Subcutaneous preadipocyte (primary cell): Measurements from ENCODE around the genes ALDH8A1, PDE7B and IL20RA.

GRCh38 chr6:134930478-134931005 lies 19.4 kb downstream of the ALDH8A1 start:
- CAGE, long polyA plus RNA = no peak

- CAGE, long polyA plus RNA = no peak
Measured at GRCh38 chr6:134949966-134950540, at the start of gene ALDH8A1. ALDH8A1 (minus strand) TSS chr6:134950101.

- CAGE, long polyA plus RNA = no peak
Measured at GRCh38 chr6:135122440-135122876, 58.6 kb upstream of the MYB start.

DNA sequence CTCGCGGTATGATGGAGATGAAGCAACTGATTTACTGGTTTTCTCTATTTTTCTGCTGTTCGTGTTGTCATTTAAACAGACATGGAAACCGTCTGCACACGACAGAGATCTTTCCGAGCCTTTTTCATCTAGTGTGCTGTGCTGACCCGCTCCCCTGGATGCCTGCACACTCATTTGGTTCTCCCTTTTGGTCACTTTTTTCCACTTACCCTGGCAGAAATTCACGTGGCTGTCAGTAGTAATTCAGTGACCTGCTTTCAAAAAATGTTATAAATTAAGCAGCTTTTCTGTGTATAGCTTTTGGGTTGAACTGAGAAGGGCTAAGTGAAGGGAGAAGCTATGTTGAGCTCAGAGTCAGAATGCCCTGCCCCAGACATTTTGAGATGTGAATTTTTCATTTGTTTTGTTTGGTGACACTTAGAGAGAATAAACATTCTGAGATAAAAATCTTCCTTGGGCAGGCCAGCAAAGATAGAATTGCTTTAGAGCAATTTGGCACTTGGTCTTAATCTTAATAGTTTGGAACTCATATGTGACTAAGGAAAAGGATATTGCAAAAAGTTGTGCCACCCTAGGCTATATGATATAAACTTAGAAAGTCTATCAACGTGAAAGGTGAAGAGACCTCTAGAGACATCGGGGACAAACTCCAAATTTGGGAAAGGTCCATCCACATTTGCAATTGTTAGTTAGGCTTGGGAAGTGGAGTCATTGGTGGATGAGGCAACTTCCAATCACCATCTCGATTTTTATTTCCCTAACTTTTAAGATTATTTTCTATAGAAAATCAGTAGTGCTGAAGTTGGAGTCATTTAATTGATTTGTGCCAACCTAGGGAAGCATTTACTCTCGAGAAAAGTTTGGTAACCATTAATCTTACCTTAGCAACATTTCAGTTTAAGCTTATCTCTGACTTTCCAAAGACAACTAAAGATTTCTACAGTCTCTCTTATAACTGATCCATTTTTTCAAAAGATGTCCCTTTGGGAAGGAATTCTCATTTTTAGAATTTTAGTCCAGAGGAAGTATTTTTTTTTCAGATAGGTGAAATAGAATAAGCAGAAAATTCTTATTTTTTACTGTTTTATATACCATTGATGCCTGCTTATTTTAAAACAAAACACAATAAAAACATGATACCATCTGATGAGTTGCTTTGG lies 30.3 kb downstream of the MYB start:
- CAGE, long polyA plus RNA = no peak

DNA sequence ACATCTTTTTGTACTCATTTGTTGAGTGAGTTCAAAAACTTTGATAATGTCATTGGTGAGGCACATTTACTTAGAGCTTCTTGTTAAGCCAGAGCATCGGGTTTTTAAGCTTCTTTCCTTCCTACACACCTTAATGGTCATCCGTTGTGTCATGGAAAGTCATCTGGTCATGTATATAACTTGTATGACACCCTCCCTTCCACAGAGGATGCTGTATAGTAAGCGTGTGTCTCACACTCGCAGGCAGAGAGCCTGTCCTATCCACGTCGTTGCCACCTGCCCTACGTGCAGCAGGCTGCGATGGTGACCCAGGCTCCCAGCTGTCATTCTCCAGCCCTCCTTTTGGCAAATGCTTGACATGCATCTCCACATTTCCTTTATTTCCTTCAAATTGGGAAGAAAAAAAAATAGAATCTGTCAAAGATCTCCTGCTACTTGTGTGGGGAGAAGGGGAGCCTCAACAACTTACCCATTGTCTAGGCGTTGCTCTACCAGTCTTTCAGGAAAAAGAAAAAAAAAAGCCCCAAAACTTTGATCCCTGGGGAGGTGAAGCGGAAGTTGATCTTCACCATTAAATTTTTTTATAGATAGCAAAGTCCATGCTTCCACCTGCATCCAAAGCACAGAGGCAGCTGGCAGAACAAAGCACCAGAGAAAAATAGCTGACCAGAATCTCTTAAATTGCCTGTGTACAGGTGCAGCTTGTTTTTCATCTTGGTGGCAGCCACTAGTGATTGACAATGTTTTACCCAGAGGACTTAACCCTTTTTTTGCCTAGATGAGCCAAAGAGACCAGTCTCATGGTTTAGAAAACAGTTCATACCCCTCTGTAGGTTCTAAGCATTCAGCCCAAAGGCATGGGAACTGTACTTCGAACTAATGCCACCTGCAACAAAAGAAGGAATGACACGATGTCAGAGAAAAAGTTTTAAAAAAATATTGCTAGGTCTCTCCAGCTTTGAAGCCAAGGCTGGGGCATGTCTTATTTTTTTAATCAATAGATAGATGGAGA lies 85.8 kb downstream of the MYB start:
- CAGE, long polyA plus RNA = no peak

DNA sequence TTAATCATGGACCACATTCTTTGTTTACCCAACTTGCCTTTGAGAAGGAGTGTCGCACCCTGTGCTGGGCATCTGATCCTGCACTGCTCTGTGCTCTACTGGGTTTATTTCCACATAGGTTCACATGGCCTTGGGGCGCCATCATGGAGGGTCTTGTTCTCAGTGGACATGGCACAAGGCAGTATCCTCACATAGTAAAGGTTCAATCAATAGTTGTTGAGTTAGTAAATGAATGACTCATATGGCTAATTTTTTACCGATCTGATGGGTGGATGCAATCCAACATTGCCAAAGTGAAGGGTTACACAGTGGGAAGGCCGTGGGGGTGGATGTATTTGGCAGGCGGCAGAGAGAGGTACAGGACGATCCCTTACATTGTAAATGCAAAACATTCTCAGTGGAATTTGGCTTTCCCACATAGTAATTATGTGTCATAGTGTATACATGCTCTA lies 21.1 kb upstream of the PDE7B start:
- CAGE, long polyA plus RNA = no peak

DNA sequence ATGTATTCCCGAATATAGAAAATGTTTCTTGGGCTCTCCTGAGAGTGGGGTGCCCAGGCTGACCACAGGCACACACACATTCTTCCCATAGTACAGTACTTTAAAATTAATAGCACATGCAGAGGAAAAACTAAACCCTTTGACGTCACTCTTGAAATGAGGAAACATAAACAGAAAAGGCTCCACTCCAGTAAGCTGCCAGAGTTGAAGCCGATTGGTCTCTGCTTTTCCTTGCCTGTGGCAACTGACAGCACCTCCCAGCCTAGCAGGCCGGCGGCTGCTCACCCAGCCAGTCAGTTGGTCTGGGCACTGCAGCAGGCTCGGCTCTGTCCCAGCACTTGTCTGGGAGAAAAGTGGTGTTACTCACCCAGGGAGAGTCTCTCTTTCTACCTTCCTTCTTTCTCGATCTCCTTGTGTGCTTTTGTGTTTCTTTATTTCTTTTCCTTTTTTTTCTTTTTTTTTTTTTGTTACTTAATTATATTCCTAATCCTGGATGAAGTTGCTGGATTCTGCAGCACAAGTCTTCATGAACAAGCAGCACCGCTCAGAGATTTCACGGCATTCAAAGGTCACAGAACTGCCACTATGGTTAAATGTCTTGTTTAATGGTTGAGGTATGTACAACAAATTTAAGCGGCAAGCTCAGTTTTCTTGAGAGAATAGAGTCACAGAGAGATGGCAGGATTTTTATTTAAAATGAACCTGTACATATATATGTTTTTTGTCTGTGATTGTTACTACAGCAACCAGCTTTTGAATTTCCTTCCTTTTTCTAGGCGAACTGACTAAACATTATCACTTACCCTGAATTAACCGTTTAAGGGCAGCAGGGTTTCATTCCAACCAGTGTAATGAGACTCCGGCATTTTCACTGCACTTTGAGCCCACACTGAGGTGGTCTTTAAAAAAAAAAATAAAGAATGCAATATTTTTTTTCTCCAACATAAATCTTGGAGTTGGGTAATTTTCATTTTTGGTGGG lies at the start of gene PDE7B:
PDE7B (plus strand) TSS at position 296 of the 981 bp plus-strand sequence.
- CAGE, long polyA plus RNA = no peak

DNA sequence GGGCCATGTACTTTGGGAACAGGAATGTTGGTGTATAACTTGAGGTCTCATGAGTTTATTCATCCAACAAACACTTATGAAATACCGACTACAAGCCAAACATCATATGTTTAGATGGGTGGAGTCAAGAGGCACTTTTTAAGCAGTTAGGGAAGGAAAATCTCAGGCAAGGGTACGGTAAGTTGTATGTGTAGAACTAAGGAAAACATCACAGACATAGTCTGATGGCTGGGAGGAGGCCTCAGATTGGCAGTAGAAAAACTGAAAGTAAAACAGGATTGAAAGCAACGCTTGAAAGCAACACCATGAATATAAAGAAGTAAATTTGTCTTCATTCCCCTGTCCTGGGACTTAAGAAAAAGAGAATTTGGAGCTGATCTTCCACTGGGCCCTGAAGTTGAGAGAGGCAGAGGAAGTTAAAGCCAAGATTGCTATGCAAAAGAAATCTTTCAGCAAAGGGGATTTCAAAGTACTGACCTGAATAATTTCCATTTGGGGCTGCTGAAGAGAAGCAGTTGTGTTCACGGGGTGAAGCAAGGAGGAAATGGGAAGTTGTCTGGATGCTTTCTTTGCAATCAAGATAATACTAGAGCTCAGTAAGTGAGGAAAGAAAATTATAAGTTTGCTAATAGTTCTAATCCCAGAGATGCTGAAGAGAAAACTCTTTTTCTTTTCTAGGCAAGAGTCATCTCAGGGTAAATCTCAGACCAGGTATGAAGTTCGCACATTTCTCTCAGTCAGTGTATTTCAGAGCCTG lies 29.0 kb downstream of the PDE7B start:
- CAGE, long polyA plus RNA = no peak

DNA sequence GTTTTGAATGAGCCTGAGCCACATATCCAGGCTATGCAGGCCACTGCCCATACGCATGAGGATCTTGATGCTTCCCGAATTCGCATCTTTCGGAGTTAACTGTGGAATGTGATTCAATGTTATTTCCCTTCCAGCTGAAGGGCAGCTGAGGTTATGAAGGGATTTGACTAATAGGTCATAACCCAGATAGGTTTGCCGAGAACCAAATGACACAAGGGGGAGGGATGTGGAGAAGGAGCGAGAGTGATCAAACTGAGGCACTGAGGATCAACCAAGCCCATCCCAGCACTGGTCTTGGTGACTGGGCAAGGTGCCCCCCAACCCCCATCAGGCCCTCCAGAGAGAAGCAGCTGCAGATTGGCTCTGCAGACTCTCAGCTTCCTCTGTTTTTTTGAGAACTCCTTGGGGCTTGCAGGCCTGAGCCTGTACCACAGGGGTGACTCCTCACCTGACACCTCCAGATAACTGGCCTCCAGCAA lies 185.8 kb downstream of the PDE7B start:
- CAGE, long polyA plus RNA = no peak

DNA sequence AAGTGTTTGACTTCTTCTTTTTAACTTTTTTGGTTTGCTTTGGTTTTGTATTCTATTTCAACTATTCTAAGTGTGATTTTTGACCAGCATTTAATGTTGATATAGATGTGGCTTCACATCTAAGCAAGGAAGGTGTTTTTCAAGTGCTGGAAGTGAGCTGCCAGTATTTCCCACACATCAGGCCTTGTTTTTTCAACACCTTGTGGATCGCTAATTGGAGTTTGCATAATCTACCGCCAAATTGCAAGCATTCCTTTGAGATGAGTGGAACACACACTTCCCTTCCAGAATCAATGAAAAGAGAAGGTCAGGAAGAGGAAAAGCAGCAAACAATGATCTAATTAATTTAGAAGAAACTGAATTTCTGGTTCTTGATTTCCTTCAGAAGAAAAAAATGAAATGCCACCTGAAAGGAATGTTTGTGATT lies 182.5 kb downstream of the MTFR2 start:
- CAGE, long polyA plus RNA = no peak

GRCh38 chr6:136069012-136069729 lies 180.9 kb downstream of the MTFR2 start:
- CAGE, long polyA plus RNA = no peak

DNA sequence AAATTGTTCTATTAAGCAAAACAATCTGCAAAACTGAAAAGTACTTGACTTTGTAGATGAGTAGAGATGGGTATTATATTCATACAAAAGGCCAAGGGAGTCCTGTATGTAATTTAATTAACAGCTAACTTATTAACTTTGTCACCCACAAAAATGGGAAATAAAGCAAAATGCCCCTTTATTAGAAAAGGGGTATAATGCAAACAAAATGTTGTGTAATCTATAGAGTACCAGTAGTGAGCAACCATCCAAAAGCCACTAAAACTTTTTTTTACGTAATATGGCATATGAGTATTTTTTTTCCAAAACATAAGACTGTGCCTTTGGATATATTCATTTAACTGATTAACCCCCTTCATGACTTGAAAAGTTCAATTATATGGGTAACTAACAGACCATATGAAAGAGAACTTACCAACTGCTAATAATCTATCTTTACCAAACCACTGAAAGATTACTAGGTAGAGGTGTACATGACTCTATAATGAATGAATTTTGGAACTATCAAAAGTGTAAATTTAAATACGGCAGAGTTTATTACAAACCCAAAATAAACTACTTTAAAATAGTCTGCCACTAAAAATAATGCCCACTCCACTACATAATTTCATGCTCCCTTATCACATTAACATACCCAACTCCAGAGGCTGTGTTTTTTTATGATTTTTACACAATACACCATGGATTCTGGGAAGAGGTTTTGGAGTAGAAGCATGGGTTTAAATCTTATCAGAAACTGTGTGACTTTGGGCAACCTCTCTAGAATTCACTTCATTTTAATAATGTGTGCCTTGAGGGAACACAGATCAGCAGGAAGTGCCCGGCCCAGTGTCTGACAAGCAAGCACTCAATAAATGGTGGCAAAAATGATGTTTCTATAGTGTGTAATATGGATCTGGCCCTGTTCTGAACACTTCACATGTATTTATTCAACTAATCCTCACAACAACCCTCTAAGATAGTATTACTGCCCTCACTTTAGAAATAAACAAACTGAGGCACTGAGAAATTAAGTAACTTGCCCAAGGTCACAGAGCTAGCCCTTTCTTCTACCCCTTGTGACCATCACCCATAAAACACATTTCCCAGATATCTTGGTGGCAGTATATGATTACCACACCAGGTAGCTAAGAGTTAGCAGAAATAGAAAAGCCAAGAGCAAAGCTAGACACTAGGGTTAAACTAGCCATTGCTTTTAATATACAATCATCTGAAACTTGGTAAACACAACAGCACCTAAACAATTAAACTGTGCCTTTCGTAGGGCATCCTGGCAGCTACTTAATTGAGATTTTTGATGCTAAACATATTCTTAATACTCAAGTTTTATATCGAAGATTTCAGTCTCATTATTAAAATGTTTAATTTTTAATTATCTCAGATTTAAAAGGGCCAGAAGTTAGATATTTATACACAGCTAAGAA lies 12.6 kb upstream of the MTFR2 start:
- CAGE, long polyA plus RNA = no peak

DNA sequence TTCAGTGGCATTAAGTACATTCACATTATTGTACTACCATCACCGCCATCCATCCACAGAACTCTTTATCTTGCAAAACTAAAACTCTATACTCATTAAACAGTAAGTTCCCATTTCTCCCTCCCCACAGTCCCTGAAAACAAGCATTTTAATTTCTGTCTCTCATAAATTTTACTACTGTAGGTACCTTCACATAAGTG lies 30.7 kb upstream of the MAP7 start:
- CAGE, long polyA plus RNA = no peak

- CAGE, long polyA plus RNA = no peak
Measured at GRCh38 chr6:136739797-136740801, 52.2 kb downstream of the MAP3K5 start.

- CAGE, long polyA plus RNA = no peak
Measured at GRCh38 chr6:136788206-136789055, 3.8 kb downstream of the MAP3K5 start.

GRCh38 chr6:136964248-136964850 lies 42.2 kb downstream of the SLC35D3 start:
- CAGE, long polyA plus RNA = no peak

DNA sequence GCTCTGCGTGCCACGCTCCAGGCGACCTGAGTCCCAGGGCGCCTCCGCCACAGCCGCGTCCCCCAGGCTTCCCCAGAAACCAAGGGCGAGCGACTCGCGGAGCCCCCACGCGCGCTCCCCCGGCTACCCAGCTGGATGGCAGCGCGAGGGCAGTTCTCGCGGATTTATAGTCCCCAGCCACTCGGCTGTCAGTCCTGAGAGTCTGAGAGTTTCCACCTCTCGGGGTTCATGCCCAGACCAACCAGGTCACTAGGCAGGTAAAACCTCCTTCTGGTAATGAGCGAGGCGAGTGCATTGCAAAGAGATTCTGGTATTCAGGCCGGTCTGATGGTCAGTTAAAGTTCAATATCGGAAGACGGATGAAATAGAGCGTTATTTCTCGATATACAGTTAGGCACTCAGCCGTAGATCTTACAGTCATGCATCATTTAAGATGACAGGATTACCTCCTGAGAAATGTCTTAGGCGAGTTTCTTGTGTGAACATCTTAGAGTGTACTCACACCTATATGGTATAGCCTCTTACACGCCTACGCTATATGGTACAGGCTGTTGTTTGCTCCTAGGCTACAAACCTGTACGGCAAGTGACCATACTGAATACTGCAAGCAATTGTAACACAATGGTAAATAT lies at the start of gene IL20RA:
IL20RA (minus strand) TSS at position 137 of the 632 bp plus-strand sequence.
- CAGE, long polyA plus RNA = no peak

DNA sequence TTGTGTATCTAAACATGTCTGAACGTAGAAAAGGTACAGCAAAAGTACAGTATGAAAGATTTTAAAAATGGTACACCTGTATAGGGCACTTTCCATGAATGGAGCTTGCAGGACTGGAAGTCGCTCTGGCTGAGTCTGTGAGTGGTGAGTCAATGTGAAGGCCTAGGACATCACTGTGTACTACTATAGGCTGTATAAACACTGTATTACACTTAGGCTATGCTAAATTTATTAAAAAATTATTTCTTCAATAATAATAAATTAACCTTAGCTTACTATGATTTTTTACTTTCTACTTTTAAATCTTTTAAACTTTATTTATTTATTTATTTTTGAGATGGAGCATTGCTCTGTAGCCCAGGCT lies 678 bp upstream of the IL20RA start:
- CAGE, long polyA plus RNA = no peak

- CAGE, long polyA plus RNA = no peak
Measured at GRCh38 chr6:137378054-137378315, 116.2 kb downstream of the OLIG3 start.

- CAGE, long polyA plus RNA = no peak
Measured at GRCh38 chr6:137414740-137414962, 79.5 kb downstream of the OLIG3 start.